Esophagus squamous epithelium (tissue), 4 donors: Measurements from ENCODE around the genes LPCAT4 and GJD2.

DNA sequence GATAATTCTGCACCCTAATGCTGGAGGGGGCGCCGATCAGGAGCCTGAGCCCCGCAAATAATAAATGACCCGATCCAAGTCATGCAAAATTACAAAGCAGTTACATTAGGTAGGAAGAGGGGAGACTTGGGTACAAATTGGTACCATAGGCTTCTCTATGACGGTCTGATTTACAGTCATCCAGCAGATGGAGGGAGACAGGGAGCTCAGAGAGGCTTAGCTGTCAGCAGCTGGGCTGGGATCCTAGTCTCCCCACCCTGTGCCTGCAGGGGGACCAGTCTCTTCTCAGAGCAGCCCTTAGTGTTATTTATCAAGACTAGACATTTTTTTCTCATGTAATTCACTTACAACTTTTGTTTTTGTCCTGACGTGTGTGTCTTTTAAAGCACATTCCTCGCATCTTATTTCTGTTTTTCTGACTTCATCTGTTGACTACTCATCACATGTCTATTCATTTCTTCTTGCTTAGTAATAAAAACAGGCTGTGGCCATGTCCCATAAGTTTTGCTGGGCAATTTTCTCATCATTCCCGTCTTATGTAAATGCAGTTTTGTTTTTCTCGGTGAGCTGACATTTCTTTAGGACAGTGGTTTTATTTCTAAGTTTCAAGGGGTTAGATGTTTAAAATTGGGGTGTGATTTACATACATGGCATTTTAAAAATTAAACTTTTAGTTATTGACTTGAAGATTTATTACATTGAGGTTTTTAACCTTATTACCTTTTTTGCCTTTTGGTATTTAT is 116.1 kb downstream of the KLF13 start:
- PRO-cap: bidirectional peak, plus-strand start at position 526 of the sequence, minus-strand start at position 287 of the sequence
- RAMPAGE, long total RNA, 4 experiments: no peak in any of the 4 experiments

- PRO-cap: unidirectional peak, plus-strand start at chr15:31483128; bidirectional peak, plus-strand start at chr15:31483356, minus-strand start at chr15:31483376; bidirectional peak, plus-strand start at chr15:31483612, minus-strand start at chr15:31483614; bidirectional peak, plus-strand start at chr15:31483765, minus-strand start at chr15:31483663
- RAMPAGE, long total RNA, 4 experiments: no peak in any of the 4 experiments
Observed at GRCh38 chr15:31482847-31484033, 156.6 kb downstream of the KLF13 start.

- PRO-cap: no peak
- RAMPAGE, long total RNA, 4 experiments: no peak in any of the 4 experiments
Observed at GRCh38 chr15:32029390-32029688, 976 bp upstream of the CHRNA7 start.

- PRO-cap: no peak
- RAMPAGE, long total RNA, 4 experiments: no peak in any of the 4 experiments
Observed at GRCh38 chr15:32030804-32031292, 533 bp downstream of the CHRNA7 start.

DNA sequence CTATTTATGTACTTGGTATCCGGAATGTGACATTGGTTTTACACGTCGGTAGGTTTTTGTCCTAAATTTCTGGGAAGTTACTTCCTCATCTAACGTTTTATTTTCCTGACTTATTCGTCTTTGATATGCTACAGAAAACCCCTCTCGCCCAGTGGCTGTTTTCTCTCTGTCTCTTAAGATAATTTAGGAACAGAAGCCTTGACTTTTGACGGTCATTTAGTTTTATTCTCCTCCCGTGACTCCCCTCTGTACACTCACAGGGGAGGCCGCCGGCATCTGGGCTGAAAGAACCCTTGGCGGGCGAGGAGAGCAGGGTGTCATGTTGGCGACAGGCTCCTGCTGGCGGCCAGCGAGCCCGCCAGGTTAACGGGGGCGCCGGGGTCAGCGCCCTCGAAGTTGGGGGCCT is 738 bp upstream of the GREM1 start:
- PRO-cap: bidirectional peak, plus-strand start at position 251 of the sequence, minus-strand start at position 174 of the sequence
- RAMPAGE, long total RNA, 4 experiments: no peak in any of the 4 experiments

GRCh38 chr15:32732628-32733891 is 15.3 kb downstream of the GREM1 start:
- PRO-cap: no peak
- RAMPAGE, long total RNA, 4 experiments: no peak in any of the 4 experiments

- PRO-cap: no peak
- RAMPAGE, long total RNA, 4 experiments: no peak in any of the 4 experiments
Observed at GRCh38 chr15:33128655-33129032, 65.9 kb downstream of the FMN1 start.

- PRO-cap: unidirectional peak, minus-strand start at chr15:33152623
- RAMPAGE, long total RNA, 4 experiments: no peak in any of the 4 experiments
Observed at GRCh38 chr15:33152524-33152770, 42.1 kb downstream of the FMN1 start.

GRCh38 chr15:33994061-33994495 is 25.8 kb downstream of the CHRM5 start:
- PRO-cap: no peak
- RAMPAGE, long total RNA, 4 experiments: no peak in any of the 4 experiments

- PRO-cap: no peak
- RAMPAGE, long total RNA, 4 experiments: no peak in any of the 4 experiments
Observed at GRCh38 chr15:34039492-34040125, 605 bp upstream of the AVEN start.

- PRO-cap: bidirectional peak, plus-strand start at chr15:34367299, minus-strand start at chr15:34367196; bidirectional peak, plus-strand start at chr15:34367557, minus-strand start at chr15:34367548; bidirectional peak, plus-strand start at chr15:34367719, minus-strand start at chr15:34367713
- RAMPAGE, long total RNA, 4 experiments: no peak in any of the 4 experiments
Observed at GRCh38 chr15:34366852-34368048, at the start of gene LPCAT4. Gene LPCAT4, minus strand, starts transcription at chr15:34367196.

GRCh38 chr15:34653969-34655035 is 70.9 kb upstream of the GOLGA8B start:
- PRO-cap: no peak
- RAMPAGE, long total RNA, 4 experiments: no peak in any of the 4 experiments

DNA sequence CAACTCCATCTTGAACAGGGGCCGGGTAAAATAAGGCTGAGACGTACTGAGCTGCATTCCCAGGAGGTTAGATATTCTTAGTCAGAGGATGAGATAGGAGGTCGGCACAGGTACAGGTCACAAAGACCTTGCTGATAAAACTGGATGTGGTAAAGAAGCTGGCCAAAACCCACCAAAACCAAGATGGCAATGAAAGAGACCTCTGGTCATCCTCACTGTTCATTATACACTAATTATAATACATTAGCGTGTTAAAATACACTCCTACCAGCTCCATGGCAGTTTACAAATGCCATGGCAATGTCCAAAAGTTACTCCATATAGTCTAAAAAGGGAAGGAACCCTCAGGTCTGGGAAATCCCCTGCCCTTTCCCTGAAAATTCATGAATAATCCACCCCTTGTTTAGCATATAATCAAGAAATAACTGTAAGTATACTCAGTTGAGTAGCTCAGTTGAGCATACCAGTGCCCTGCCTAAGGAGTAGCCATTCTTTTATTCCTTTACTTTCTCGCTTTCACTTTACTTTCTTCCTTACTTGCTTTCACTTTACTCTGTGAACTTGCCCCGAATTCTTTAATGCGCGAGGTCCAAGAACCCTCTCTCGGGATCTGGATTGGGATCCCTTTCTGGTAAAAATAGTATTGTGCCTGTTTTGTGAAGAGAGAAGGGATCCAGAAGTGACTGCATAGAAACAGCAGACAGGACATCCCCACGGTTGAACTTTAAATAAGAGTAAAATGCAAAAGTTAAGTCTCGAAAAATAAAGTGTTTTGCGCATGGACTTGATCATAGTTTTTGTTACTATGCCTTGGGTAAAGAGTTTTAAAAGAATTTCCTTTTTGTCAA is 73.0 kb upstream of the GOLGA8B start:
- PRO-cap: no peak
- RAMPAGE, long total RNA, 4 experiments: no peak in any of the 4 experiments

DNA sequence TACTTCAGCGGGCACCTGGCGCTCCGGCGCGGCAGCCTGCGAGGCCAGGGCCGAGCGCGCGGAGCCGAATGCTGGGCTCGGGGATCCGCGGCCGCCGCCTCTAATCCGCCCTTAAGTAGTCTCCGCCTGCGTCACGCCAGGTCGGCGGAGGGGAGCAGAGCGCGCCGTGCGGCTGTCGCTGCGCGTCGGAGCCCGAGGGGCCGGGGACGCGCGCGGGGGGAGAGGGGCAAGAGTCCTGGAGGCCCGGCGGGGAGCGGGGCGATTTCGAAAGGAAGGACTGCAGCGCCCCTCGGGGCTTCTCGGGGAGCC is at the start of gene GJD2:
GJD2 (minus strand) TSS at position 89 of the 309 bp plus-strand sequence.
- PRO-cap: no peak
- RAMPAGE, long total RNA, 4 experiments: no peak in any of the 4 experiments

- PRO-cap: no peak
- RAMPAGE, long total RNA, 4 experiments: no peak in any of the 4 experiments
Observed at GRCh38 chr15:34978490-34979150, 9.1 kb upstream of the AQR start.

- PRO-cap: no peak
- RAMPAGE, long total RNA, 4 experiments: no peak in any of the 4 experiments
Observed at GRCh38 chr15:35019449-35019817, 31.3 kb upstream of the ZNF770 start.

DNA sequence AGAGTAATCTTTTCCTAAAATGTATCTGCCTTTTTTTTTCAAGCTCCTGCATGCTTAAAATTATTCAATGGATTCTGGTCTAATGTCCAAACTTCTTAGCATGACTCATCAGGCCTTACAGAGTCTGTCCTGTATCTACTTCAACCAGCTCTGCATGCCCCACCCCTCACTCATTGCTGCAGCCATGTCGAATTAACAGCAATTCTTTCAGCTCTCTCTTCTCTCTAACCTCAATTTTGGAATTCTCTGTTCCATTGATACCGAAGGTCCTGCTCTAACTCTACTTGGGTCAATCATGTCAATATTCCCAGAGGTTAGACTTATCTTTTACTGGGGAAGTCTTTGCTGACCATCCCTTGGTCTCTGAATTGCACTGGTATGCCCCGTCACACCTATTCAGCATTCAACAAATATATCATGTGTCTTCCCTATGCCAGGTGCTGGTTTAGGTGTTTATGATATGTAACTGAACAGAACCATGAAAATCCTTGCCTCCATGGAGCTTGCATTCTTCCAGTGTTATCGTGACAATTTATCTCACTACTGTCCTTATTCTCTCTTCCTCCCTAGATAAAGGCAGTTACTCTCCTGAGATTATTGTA is 88.5 kb upstream of the NANOGP8 start:
- PRO-cap: no peak
- RAMPAGE, long total RNA, 4 experiments: no peak in any of the 4 experiments

GRCh38 chr15:35306209-35306715 is 221.2 kb upstream of the NANOGP8 start:
- PRO-cap: no peak
- RAMPAGE, long total RNA, 4 experiments: no peak in any of the 4 experiments

- PRO-cap: no peak
- RAMPAGE, long total RNA, 4 experiments: no peak in any of the 4 experiments
Observed at GRCh38 chr15:35673016-35673568, 127.1 kb upstream of the DPH6 start.

- PRO-cap: no peak
- RAMPAGE, long total RNA, 4 experiments: no peak in any of the 4 experiments
Observed at GRCh38 chr15:37045491-37046407, 54.6 kb downstream of the MEIS2 start.